Right common carotid artery plus branches (tissue), 1 donor: ENCODE measurements around a stretch of chr20.

DNA sequence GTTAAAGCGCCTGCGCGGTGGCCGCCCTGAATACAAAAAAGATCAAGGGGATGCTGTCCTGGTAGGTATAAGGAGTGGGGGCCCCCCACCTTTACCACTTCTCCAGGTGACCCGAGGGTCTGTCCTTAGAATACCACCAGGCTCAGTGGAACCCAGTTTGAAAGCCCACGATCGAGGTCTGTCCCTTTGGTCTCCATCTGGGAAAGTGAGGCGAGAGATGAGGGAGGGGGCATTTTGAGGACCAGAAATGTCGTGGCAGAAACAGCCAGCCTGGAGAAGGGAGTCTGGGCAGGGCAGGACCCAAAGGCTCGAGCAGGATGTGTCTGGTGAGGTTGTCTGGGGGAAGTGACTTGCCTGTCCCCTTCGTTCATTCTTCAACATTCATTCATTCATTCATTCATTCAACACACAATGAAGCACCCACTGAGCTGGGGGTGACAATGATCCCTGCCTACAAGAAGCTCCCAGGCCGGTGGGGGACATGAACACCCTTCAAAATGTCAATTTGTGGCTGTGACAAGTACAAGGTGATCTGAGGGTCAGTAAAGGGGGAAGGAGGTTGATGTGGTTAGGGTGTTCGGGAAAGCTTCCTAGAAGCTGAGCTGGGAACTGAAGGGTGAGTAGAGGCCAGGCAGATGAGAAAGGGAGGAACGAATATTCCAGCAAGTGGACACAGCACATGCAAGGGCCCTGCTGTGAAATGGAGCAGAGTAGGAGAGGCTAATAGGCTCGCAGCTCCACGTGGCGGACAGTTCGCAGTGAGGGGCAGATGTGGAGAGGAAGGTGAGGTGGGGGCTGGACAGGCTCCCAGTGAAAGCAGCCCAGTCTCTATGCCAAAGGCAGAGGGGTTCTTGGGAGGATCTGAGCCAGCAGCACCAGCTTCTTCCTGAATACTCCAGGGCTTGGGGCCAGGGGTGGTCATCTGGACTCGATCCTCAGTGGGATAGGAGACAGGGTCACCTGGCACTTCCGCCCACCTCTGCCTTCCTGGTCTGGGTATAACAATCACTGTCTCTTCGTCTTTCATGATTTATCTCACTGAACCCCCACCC is 80.7 kb downstream of the CEBPB start:
- PRO-cap = no peak

DNA sequence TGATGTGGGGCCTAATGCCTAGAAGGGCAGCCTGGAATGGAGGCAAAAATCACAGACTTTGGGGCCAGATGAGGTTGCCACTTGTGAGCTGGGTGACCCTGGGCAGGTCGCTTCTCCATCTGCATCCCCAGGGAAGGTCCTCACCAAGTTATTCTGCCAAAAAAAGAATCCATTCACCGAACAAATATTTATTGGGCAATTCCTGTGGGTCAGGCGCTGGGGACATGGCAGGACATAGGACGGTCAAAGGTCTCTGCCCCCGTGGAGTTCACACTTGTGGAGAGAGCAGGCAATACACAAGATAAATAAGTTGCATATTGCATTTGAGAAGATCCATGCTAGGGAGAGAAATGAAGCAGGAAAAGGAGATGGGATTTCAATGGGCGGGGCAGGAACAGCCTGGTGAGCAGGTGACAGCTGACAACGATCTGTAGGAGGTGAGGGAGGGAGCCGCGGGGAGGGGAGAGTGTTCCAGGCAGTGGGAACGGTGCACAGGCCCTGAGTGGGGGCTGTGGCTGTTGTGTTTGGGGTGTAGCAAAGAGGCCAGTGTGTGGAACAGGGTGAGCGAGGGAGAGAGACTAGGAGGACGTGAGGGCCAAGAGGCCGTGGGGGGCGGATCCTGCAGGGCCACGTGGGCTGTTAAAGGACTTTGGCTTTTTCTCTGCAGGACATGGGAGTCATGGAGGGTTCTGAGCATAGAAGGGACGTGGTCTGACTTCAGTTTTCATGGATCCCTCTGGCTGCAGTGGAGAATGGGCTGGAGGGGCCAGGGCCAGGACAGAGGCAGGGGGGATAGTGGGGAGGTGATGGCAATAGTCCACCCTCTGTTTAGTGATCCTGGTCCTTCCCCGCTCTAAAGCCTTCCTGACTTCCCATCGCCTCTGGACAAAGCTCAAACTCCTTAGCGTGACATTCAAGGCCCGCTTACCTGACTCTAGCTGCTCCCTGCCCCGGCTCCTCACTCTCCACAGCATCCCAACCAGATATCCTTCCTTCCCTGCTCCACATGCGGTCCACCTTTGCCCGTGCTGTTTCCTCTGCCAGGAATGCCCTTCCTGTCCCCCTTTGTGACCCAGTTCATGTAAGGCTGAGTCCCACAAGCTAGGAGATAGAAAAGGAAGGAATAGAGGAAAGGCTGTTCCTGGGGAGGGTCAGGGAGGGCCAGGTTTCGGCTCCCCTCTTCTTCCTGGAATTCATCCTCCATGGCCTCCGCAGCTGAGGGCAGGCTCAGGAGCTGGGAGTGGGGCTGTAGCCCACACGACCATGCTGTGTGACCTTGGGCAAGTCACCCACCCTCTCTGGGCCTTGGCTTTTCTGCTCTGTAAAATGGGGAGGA is 115.7 kb downstream of the CEBPB start:
- PRO-cap = unidirectional peak, plus-strand start at position 264 of the sequence; unidirectional peak, plus-strand start at position 431 of the sequence; bidirectional peak, plus-strand start at position 463 of the sequence, minus-strand start at position 504 of the sequence; bidirectional peak, plus-strand start at position 671 of the sequence, minus-strand start at position 550 of the sequence

- PRO-cap = no peak
These were observed 117.6 kb downstream of the CEBPB start for GRCh38 chr20:50308256-50308550.

DNA sequence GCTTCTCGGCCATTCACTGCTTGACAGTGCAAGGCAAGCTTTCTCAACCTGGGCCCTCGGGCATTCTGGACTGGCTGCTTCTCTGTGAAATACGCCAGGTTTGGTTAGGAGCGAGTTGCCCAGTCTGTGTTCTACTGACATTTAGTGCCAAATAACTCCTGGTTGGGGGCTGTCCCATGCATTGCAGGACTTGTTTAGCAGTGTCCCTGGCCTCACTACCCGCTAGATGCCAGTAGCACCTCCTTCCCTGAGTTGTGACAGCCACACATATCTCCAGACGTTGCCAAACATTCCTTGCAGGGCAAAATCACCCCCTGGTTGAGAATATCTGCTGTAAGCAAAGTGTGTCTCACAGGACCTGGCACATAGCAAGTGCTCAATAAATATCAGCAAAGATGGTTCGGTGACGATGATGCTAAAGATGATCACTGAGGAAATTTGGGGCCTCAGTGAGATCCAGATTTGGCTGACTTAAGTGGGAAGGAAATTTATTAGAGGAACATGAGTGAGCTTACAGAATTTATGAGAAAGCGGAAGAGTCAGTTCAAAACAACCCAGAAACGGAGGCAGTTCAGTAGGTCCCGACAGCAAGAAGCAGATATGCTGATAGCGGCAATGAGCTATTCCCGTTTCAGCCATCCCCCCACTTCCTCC is 157.1 kb downstream of the CEBPB start:
- PRO-cap = bidirectional peak, plus-strand start at position 569 of the sequence, minus-strand start at position 256 of the sequence

GRCh38 chr20:50372049-50372563 is 138.1 kb upstream of the PTPN1 start:
- PRO-cap = no peak

GRCh38 chr20:50442451-50443051 is 67.6 kb upstream of the PTPN1 start:
- PRO-cap = no peak

DNA sequence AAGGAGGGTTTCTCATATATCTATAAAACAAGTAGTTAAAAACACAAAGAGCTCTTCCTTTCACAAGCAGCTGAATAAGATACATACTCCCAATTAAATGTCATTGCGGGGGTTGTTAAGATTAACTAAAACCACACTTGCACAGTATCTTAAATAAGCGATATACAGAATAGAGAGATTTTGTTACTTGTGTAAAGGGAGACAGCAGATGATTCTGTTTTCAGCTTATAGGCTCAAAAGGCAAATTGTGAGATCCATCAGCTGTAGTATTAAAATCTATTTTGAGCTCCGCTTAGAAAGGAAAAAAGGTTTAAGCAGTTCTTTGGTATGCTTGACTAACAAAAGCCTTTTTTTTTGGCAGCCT is 1.4 kb downstream of the PTPN1 start:
- PRO-cap = no peak

GRCh38 chr20:50513031-50513382 is 2.8 kb downstream of the PTPN1 start:
- PRO-cap = no peak

GRCh38 chr20:50523614-50524203 is 13.5 kb downstream of the PTPN1 start:
- PRO-cap = no peak

GRCh38 chr20:50579657-50580380 is 69.6 kb downstream of the PTPN1 start:
- PRO-cap = no peak

DNA sequence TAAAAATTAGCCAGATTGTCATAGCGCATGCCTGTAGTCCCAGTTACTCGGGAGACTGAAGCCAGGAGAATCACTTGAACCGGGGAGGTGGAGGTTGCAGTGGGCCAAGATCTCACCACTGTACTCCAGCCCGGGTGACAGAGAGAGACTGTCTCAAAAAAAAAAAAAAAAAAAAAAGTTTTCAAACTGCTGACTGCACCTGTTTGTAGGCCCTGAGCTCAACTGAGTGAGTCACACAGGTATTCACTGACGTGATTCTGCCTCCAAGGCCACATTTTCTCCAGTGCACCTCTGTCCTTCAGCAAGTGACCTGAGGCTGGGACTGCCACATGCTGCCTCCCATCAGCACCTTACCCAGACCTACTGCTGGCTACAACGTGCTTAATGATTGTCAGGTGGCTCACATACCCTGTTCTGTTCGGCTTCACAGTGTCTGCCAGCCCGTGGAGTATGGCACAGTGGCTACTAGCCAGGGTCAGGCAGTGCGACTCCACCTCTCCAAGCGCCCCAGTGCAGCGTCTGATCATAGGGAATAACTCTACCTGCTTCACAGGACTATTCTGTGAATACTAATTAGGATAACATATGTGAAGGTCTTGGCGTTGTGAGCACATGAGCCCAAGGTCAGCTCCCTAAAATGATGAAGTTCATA is 28.3 kb downstream of the RIPOR3 start:
- PRO-cap = no peak

- PRO-cap = no peak
These were observed 4.1 kb upstream of the PARD6B start for GRCh38 chr20:50727361-50727560.

- PRO-cap = no peak
These were observed 20.5 kb downstream of the BCAS4 start for GRCh38 chr20:50815003-50816059.

DNA sequence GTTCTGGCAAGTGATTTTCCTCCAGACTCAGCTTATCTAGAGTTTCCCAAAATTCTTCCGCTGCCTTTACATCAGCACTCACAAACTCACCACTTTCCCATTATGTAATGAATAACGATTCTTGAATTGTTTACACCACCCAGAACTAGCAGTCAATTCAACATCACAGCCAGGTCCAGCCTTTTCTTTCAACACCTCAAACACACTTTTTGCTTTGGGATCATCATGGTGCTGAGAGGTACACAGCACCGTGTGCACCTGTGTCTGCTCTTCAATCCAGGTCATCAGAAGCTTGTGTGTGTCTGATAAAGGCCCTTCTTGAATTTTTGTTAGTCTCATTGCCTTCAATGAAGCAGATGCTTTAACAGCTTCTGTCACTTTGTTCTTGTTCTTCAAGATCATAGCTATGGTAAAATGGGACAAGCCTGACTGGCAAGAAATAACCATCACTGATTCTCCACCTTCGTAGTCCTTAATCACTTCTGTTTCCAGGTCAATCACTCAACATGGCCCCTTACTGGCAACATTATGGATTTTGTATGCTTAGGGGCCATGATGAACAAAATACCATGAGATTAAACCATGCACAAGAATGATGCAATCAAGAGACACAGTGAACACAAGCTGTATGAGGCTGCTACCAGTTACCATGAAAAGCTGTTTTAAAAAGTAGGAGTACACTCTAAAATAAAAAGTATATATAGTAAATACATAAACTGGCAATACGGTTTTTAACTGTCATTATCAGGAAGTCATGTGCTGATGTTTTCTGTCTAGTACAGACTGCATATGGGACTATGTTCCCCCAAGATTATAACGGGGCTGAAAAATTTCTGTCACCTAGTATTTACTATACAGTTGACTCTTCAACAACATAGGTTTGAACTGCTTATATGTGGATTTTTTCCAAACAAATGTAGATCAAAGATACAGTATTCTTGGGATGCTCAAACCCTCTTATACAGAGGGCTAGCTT is 32.8 kb downstream of the ADNP start:
- PRO-cap = no peak

DNA sequence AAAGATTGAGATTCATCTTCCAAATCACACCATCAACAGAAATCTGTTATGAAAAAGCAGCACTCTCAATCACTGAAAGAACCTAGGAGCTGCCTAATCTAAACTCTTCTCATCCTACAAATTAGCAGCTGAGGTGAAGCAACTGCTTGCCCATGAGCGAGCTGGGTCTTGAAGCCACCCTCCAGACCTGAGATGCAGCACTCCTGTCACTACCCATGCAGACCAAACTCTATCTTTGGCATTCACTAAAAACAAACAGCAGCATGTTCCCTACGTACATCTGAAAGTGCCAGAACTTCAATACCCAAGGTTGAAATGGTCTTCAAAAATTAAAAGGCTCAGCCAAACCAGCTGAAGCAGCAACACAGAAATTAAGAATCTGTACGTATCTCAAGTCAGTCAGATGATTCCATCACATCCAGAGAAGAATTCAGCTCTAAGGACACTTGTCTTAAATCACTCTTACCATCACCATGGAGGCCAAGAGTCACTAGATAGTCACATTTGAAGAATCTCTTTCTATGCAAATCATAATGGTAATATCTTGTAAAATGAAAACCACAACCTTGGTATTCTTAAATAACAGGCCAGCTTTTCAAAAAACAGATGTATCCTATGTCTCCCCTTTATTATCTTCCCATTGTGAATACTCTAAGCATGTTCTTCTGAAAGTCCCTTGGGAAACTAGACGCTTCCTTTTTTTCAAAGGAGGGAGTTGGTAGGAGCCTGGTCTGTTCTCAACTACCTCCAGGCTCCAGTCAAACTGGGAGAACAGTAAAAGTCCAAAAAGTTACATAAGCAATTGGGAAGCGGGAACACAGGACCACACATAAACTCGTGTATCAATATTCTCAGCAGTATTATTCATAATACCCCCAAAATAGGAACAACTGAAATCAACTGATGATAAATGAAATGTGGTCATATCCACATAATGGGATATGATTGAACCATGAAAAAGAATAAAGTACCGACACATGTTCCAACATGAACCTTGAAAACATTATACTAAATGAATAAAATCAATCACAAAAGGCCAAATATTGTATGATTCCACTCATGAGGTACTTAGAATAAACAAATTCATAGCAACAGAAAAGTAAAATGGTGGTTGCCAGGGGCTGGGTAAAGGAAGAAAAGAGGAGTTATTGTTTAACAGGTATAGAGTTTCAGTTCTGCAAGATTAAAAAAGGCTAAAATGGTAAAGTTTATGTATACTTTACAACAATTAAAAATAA is 13.9 kb downstream of the ADNP start:
- PRO-cap = no peak

DNA sequence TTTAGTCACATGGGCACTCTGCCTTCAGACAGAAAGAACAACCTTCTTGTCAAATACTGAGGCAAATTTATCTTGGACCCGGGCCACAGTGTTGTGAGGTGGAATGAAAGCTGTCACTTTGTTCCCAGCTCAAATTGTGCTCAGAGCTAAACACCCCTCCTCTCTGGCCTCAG is 23.8 kb downstream of the MOCS3 start:
- PRO-cap = no peak

GRCh38 chr20:51020984-51022249 is 1.5 kb downstream of the KCNG1 start:
- PRO-cap = no peak

DNA sequence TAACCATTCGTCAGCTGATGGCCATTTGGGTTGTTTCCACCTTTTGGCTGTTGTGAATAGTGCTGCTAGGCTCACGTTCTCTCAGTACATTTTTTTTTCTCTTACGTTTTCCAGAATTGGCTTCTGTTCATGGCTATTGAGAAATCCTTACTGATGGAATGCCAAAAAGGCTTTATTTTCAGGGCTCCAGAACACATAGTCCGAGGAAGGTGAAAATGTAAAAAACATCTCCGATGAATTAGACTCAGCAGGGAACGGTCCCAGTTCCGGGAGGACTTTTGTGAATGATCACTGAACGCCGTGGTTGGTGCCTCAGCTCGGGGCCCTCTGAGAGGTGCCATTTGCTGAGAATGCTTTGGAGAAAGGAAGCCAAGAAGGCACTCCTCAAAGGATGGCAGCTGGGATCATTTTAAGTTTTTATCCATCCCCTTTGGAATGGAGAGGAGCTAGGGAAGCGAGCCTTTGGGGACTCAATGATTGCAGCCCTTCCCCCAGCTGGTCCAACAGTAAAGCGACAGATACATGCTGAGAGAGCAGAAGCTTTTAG is 133.2 kb upstream of the KCNG1 start:
- PRO-cap = unidirectional peak, plus-strand start at position 263 of the sequence

DNA sequence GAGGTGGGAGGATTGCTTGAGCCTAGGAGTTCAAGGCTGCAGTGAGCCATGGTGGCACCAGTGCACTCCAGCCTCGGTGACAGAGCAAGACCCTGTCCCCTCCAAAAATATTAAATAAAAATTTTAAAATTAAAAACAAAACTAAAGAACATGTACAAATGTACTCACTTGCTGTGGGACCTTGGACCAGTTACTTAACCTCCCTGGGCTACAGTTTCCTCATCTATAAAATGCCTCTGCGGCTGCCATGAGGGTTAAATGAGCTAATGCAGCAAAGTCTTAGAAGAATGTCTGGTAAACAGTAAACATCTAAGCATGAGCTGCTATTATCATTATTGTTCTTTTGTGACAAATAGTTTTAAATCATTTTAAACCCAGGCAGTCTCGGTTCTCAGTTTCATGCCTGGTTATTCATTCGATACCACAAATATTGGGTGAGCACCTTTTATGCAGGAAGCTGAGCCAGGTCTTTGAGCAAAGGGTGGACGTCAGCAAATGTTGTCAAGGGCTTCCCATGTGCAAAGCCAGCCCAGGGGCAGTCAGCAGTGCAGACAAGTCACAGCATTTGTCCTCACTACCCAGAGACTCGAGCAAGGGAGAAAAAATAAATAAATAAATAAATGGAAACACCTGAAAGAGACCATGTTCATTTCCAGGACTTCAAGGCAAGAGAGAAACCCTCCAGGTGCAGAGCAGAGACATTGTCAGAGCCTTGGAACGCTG is 128.7 kb downstream of the NFATC2 start:
- PRO-cap = no peak

DNA sequence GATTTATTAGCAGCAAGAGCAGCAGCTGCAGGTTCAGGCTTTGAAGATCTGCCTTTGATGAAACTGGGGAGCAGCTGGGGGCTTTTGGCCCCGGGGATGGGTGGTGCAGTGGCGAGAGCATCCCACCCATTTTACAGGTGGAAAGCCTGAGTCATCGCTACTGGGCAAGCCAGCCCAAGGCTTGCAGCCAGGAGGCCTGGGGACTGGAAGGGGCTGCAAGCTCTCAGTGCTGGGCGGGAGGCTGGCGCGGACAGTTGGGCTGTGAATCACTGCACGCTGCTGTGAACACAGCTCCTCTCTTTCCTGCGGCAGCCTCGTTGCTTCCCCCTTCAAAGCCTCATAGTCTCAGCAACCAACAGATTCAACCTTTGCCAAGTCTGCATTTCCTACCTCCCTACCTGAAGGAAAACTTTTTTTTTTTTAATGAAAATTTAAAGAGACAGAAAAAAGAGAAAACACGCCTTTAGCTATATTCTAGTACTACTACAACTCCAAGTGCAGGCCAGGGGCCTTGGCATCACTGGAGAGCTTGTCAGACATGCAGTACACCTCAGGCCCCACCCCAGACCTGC is 85.3 kb downstream of the NFATC2 start:
- PRO-cap = unidirectional peak, plus-strand start at position 226 of the sequence